ENCODE results near the gene ARMS2.

DNA sequence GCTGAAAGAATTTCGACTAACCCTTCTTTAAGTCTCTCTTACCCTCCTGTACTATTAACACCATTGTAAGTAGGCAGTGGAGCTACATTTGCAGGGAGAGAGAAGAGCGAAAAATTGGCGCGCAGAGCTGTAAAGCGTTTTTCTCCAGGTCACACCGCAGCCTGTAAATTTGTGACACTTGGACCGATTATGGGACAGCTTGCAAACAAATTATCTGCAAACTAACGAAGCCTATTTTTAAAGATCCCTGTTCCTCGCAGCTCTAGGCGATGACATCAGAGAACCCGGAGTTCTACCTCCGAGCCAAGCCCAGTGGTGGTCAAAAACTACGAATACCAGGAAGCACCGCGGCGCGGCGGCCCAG is 375 bp upstream of the PLEKHA1 start:
- RRBS = 0% methylated on average over 5 of the region's 18 CpGs

GRCh38 chr10:122422147-122422770 is 32.2 kb upstream of the ARMS2 start:
- RRBS = no CpG with 5 or more reads among the region's 4 CpGs

GRCh38 chr10:122454354-122454726 is at the start of gene ARMS2:
Gene ARMS2 (plus strand): TSS chr10:122454653.
- RRBS = no CpG with 5 or more reads among the region's 2 CpGs

DNA sequence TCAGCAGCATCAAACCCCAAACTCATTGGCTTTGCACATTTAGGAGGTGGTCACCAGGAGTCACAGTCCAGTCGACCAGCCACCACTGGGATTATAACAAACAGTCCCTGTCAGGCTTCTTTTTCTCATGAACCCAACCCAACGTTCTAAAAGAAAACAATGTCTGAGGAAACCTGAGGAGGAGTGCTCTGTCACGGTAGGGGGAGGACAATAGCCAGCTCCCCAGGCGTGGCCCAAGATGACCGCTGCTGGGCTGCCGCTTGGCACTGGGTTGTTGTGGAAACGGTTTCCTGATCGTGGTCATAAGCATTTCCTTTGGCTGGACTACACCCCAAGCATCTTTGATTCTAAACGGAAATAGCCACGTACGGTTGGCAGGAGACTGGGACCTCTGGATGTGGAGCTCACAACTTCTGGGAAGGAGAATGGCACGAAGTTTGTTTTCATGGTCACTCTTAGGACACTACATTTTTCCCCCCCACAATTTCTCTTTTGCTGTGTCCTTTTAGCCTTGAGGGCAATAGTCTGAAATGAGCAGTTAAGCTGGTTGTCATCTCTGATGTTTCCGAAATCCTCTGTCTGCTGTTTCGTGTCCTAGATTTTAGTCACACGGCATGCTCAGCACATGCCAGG is 30.3 kb upstream of the DMBT1 start:
- RRBS = no CpG with 5 or more reads among the region's 15 CpGs

DNA sequence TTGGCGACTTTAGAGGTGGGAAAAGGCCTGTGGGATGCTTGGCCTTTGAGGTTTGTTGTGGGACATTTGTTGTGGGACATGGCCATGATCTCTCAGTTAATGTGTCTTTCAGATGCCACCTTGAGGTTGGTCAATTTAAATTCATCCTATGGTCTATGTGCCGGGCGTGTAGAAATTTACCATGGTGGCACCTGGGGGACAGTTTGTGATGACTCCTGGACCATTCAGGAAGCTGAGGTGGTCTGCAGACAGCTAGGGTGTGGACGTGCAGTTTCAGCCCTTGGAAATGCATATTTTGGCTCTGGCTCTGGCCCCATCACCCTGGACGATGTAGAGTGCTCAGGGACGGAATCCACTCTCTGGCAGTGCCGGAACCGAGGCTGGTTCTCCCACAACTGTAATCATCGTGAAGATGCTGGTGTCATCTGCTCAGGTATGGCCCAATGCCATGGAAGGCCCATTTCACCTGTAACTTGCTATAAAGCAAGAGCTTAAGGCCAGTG is 41.8 kb upstream of the SPADH start:
- RRBS = no CpG with 5 or more reads among the region's 9 CpGs

GRCh38 chr10:122635890-122636447 is 36.7 kb upstream of the SPADH start:
- RRBS = no CpG with 5 or more reads among the region's 6 CpGs

GRCh38 chr10:122657049-122657552 is 15.5 kb upstream of the SPADH start:
- RRBS = no CpG with 5 or more reads among the region's 3 CpGs

GRCh38 chr10:122995966-122996227 is 12.7 kb downstream of the IKZF5 start:
- RRBS = no CpG with 5 or more reads among the region's 4 CpGs

GRCh38 chr10:123241156-123242376 is 87.4 kb downstream of the BUB3 start:
- RRBS = no CpG with 5 or more reads among the region's 8 CpGs

DNA sequence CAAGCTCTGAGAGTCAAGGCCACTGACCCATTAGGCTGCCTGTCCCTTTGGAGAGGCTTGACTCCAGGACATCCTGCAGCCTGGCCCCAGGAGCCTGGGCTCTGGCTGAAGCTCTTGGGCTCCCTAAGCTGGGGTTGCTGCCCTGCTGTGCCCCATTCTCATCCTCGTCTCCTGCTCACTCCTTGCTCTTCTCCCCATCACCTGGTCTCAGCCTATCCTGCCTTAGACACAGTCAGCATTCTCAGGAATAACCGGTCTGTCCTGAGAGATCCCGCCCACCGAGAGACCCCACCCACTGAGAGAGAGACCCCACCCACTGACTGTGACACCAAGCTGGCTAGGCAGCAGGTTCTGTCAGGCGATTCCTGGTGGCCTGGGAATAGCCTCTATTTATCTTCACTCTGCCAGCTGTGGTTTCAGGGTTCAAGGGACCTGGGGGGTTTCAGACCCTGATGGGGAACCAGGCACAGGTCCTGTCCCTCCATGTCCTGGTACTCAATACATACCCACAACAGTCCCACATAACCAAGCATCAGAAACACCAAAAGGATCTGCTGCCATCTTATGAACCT is 27.6 kb downstream of the CPXM2 start:
- RRBS = no CpG with 5 or more reads among the region's 5 CpGs

GRCh38 chr10:124044496-124045324 is 48.7 kb downstream of the CHST15 start:
- RRBS = no CpG with 5 or more reads among the region's 37 CpGs

DNA sequence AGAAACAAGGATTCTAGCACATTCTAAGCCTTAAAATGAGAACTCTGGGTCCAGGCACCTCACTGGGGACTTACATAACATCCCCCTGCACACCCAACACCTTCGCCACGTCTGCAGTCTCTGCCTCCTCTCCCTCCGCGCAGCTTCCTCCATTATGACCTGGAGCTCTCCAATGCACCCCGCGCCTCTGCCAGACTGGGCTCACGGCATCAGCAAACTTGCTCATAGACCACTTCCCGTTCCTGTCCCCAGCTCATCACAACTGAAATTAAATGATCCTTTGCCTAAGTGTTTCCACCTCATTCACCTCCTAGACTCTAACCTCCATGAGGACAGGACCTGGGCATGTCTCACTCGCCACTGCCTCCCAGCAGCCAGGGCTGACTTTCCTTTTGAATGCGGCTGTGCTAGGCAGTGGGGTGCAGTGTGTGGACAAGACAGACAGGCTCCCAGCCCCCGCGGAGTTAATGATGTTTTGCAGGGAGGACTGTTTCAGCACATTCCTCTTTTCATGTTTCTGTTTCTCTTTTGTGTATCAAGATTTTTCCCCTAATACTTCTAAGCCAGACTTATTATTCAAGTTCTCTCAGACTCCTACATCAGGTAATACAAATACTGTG is 18.8 kb downstream of the CHST15 start:
- RRBS = no CpG with 5 or more reads among the region's 12 CpGs

DNA sequence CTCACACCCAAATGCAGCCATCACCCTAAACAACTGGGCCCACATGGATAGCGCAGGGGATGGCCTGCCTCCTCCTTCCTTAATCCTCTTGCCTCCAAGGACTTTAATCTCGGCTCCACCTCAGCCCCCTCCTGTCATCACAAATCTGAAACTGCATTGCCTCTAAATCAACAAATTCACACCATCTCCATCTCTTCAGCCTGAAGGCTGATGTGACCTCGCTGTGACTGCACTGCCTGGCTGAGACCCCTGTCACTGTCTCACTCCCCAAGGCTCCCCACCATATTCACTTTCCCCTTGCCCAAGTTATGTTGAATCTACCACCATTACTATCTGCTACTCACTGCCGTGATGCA is 71.7 kb upstream of the CHST15 start:
- RRBS = no CpG with 5 or more reads among the region's 4 CpGs

DNA sequence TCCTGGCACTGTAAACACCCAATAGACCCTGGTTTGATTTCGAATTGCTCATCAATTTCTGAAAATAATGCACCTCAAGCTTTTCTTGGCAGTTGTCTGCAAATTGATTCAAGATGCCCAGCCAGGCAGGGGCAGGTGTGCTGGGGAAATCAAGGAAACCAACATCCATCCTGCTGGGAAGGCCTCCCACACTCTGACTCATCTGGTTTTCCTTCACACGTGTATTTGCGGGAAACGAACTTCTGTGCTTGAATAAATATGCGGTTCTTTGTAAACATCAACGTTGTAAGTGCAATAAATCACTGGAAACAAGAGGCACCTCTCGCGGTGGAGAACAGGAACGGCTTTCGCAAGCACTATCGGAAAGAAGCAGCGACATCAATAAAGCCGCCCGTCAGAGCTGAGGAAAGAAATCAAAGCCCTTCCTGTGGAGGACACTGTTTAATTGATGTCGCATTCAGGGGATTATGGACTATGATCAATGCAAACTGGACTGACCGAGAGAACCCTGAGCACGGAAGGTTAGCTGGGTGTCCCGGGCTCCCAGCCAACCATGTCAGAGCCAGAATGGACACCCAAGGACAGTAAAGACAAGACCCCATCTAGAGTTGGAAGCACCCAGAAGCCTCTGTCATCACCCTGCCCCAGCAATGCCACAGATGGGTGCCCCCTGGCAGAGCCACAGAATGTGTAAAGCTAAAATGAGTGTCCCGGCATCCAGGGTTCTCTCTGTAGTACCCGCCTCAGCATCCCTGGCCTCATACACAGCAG is 37.7 kb downstream of the OAT start:
- RRBS = no CpG with 5 or more reads among the region's 20 CpGs

- RRBS = no CpG with 5 or more reads among the region's 16 CpGs
Measured at GRCh38 chr10:124493391-124493880, 31.8 kb downstream of the LHPP start.

DNA sequence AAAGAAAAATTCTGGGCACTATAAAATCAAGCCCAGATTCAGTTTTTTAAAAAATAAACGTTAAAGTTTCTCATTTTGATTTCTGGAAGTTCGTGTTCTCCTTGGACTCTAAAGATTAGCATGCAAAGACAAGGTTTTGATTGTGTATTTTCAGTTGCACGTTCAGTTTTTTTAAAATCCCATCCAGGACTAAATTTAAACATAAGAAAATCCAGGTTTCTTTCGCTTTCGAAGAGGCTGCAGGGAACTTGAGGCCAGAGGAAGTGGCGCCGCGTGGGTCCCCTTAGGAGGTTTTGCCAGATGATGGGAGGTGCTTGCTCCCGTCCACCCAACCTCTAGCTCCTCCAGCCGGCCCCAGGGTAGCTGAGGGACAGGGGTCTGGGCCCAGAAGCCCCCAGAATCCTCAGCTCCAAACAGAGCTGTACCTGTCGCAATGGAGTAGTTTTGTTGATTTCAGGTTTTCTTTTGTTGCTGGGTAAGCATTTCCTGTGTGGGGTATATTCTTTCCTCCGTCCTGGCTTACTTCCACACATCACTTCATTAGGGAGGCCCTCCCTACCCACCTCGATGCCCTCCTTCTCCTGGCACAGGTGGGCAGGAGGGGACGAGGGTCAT is 32.4 kb downstream of the LHPP start:
- RRBS = no CpG with 5 or more reads among the region's 14 CpGs

- RRBS = no CpG with 5 or more reads among the region's 9 CpGs
Measured at GRCh38 chr10:124538683-124539258, 77.1 kb downstream of the LHPP start.

GRCh38 chr10:124560039-124561058 is 98.7 kb downstream of the LHPP start:
- RRBS = 93% methylated on average over 1 of the region's 20 CpGs

- RRBS = 86% methylated on average over 2 of the region's 29 CpGs
Measured at GRCh38 chr10:124565469-124566365, 104.1 kb downstream of the LHPP start.

- RRBS = no CpG with 5 or more reads among the region's 10 CpGs
Measured at GRCh38 chr10:124636779-124637243, 107.4 kb downstream of the FAM53B start.